Measurements from ENCODE around the genes GNAS and ATP5F1E.

- RRBS, result no CpG with 5 or more reads among the region's 1 CpG
CAGE:
- cytosol, long polyA plus RNA, result no peak
- long polyA plus RNA, result no peak
- nucleus, long polyA plus RNA, result no peak
Observed at GRCh38 chr20:58407960-58408478, 19.0 kb downstream of the VAPB start.

GRCh38 chr20:58610960-58611594, 40.0 kb upstream of the STX16 start:
- RRBS, result 100% methylated on average over 2 of the region's 12 CpGs
CAGE:
- cytosol, long polyA plus RNA, result no peak
- long polyA plus RNA, result no peak
- nucleus, long polyA plus RNA, result no peak

GRCh38 chr20:58615039-58615458, 36.0 kb upstream of the STX16 start:
- RRBS, result no CpG with 5 or more reads among the region's 13 CpGs
CAGE:
- cytosol, long polyA plus RNA, result no peak
- long polyA plus RNA, result no peak
- nucleus, long polyA plus RNA, result no peak

DNA sequence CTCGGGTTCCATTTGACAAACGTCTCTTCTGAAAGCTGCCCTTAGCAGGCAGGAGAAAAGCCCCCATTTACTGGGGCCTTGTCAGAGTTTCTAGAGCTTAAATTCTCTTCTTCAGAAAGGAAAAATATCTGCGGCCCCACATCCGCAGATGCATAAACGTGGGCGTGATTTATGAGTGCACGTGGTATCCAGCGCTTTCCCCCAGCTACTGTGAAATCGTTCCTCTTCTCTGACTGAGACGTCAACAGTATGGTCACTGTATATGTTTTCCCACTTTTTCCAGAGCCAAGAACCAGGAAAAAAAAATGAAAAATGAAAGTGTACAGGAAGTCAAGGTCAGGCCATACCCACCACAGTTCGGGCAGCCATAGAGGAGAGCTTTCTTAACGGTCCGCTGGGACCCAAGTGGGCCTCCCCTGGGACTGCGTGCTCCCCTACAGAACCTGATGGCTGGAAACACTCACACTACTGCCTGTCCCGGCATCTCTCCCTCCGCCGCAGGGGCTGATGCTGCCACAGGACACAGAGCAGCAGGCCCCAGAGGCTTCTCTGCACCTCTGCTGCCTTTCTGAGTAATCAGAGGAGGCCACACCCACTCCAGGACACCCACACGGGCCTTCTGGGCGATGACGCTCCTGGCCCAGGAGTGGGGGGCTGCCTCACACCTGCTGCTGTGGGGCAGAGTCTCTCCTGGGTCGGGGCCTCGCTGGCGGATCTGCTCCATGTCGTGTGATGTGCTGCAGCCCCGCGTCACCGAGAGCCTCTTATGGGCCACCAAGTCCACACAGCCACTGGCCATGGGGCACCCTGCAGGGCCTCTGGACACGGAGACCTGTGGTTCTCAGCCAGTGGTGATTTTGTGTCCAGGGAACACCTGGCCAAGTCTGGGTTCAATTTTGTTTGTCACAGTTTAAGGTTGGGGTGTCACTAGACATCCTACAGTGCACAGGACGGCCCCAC, 16.4 kb upstream of the STX16 start:
- RRBS, result no CpG with 5 or more reads among the region's 29 CpGs
CAGE:
- cytosol, long polyA plus RNA, result no peak
- long polyA plus RNA, result no peak
- nucleus, long polyA plus RNA, result no peak

GRCh38 chr20:58717072-58717625, 24.5 kb downstream of the NPEPL1 start:
- RRBS, result no CpG with 5 or more reads among the region's 14 CpGs
CAGE:
- cytosol, long polyA plus RNA, result no peak
- long polyA plus RNA, result no peak
- nucleus, long polyA plus RNA, result no peak

- RRBS, result no CpG with 5 or more reads among the region's 6 CpGs
CAGE:
- cytosol, long polyA plus RNA, result no peak
- long polyA plus RNA, result no peak
- nucleus, long polyA plus RNA, result no peak
Observed at GRCh38 chr20:58722290-58722525, 29.6 kb downstream of the NPEPL1 start.

DNA sequence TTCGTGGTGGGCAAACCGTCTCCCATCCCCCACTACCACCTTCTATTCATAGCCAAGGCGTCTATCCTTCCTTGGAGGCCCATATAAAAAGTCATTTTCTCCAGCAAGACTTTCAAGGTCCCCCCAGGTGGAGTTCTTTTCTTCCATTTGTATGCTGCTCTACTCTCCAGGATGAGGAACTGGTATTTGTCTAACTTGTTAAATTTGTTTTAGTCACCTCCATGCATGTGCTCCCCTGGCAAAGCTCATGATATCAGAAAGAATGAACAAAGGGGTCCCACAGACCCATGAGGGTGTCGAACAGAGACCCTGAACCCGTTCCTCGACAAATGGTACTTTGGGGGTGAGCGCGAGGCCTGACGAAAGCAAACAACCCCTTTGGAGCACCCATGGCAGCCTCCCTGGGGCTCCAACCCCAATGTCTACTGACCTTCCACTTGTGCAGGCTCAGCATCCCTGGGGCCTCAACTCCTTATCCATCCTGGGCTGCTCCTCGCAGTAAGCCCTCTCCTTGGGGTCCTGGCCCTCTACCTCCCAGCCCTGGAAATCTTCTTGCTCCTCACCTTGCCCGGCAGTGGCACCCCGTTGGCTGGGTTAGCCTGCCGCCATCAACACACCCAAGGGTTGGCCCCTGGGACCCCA, 41.0 kb upstream of the GNAS start:
- RRBS, result no CpG with 5 or more reads among the region's 13 CpGs
CAGE:
- cytosol, long polyA plus RNA, result no peak
- long polyA plus RNA, result no peak
- nucleus, long polyA plus RNA, result start-site peak on the minus strand centred at position 42 of the sequence, 253 bp wide, 26 reads

DNA sequence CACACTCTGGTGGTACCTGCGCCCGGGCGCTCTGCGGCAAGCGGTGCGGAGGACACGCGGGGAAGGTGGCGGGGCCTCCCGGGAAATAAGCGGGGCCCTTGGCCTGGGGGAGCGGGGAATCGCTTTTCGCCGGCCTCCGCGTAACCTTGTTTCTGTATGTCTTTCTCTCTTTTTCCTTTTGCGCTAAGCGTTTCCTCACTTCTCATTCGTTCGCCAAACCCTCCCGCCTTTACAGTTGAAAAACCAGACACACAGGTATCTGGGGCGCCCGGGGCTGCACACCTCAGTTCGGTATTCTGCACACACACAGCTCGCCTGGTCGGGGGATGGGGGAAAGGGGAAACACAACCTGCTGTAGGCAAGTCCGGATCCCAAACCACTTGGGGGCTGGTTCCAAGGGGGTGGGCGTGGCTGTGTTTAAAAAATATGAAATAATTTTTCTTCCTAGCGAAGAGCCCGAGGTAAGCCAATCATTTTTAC, 35.2 kb upstream of the GNAS start:
- RRBS, result 28% methylated on average over 17 of the region's 31 CpGs
CAGE:
- cytosol, long polyA plus RNA, result no peak
- long polyA plus RNA, result no peak
- nucleus, long polyA plus RNA, result no peak

DNA sequence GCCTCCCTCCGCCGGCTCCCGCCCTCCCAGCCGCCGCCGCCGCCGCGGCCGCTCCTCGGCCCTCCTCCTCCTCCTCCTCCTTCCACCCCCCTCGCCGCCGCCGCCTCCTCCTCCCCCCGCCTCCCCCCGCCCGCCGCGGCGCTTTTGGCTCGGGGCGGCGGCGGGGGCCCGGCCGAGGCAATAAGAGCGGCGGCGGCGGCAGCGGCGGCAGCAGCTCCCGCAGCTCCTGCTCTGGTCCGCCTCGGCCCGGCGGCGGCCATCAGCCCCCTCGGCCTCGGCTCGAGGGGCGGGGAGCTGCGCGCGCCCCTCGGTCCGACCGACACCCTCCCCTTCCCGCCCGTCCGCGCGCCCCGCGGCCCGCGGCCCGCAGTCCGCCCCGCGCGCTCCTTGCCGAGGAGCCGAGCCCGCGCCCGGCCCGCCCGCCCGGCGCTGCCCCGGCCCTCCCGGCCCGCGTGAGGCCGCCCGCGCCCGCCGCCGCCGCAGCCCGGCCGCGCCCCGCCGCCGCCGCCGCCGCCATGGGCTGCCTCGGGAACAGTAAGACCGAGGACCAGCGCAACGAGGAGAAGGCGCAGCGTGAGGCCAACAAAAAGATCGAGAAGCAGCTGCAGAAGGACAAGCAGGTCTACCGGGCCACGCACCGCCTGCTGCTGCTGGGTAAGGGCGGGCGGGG, at the start of gene GNAS:
Gene GNAS, plus strand, starts transcription at position 210 of the 670 bp plus-strand sequence.
- RRBS, result 2% methylated on average over 19 of the region's 104 CpGs
CAGE:
- cytosol, long polyA plus RNA, result no peak
- long polyA plus RNA, result start-site peak on the plus strand centred at position 287 of the sequence, 161 bp wide, 410 and 492 reads in 2 replicates; start-site peak on the plus strand centred at position 558 of the sequence, 108 bp wide, 662 and 470 reads in 2 replicates
- nucleus, long polyA plus RNA, result no peak

DNA sequence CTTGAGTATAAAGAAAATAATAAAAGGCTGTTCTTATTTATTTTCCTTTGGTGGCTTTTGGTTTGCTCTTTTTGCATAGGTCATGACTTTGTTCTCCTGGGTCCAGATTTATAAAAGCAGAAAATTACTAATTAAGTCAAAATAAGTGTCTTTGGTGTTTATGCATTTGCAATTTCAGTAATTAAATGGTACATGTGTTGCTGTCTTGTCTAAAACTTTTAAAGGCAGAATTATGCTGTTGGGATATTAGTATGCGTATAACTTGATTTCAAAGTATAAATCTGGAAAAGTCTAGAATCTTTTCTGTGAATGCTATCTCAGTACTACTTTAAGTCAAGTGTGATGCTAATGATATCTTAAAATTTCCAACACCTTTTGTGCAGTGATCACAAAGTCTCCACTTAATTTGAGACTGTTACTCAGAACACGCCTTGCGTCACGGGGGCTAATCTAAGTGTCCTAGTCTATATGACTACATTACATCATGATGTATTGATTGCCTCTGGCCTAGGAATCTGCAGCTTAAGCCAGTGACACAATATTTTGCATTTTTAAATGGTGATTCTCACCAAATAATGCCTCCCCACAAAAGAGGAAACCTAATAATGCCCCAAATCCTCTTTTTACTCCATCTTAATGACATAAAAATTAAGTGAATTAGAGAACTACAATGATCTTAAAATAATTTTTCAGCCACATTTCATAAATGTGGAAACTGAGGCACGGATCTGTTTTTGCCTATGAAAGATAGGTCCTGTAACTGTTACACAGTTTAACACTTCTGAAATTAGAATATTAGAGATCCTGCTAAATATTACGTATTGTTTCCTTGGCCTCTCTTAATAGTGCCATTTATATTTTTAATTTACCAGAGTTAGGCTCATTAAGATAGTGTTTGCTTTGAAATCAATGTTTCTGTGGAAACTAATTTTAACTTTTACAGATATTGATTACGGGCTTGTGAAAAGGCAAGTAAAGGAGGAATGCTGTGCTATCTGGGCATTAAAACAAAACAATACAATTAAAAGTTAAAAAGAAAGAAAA, 2.6 kb downstream of the GNAS start:
- RRBS, result no CpG with 5 or more reads among the region's 7 CpGs
CAGE:
- cytosol, long polyA plus RNA, result no peak
- long polyA plus RNA, result no peak
- nucleus, long polyA plus RNA, result no peak

DNA sequence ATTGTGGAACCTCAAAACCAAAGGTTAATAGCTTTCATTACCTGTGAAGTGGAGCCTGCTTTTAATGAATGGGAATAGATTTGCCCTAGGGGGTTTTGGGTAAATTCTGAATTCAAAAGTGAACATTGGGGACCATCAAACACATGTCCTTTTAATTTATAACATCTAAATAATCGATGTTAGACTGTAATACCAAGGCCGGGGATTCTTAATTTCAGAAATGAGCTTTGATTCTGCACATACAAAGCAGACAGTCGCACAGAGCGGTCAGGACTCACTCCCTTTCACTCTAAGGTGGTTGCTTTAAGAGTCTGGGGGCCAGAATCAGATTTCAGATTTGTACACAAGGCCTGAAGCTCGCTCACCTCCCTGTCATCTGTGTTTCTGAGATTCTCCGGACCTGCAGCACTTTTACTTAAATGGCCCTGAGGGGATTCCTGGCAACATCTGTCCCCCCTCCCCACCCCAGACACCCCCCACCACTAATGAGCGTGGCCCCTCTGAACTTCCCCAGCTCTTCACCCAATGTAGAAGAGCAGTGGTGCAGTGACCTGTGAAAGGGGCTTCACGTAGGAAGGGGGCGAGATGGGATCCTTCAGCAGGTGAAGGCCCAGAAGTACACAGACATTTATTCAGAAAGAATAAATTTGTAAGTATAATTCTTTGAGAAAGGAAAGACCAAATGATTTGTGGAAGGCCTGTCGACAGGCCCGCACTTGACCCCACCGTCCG, 10.0 kb downstream of the GNAS start:
- RRBS, result no CpG with 5 or more reads among the region's 13 CpGs
CAGE:
- cytosol, long polyA plus RNA, result no peak
- long polyA plus RNA, result no peak
- nucleus, long polyA plus RNA, result no peak

GRCh38 chr20:58909899-58910469, 18.8 kb downstream of the GNAS start:
- RRBS, result no CpG with 5 or more reads among the region's 18 CpGs
CAGE:
- cytosol, long polyA plus RNA, result no peak
- long polyA plus RNA, result no peak
- nucleus, long polyA plus RNA, result no peak

DNA sequence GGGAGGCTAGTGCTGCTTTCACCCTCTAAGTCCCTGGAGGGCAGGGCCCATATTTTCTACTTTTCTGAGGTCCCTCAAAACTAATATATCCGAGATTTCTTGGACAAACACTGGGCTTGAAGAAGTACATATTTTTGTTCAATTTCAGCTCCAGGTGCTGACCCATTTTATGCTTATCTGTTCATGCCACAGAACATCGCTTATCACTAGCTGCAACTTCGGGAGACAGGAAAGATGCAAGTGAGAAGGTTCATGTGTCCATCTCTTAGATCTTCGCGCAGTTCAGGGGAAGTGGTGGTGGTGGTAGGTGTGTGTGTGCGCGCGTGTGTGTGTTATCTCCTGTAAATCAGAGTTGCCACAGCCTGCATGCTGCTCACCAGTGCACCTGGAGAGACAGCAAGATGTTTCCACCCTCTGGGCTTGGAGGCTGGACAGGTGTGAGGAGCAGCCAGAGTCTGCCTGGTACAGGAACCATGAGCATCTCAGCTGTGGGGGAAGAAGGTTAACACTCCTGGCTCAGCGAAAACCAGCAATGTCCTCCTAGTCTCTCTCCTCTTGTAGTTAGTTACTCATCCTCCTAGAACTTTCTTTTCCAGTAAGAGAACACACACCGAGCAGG, 5.3 kb upstream of the TUBB1 start:
- RRBS, result no CpG with 5 or more reads among the region's 10 CpGs
CAGE:
- cytosol, long polyA plus RNA, result no peak
- long polyA plus RNA, result no peak
- nucleus, long polyA plus RNA, result no peak

DNA sequence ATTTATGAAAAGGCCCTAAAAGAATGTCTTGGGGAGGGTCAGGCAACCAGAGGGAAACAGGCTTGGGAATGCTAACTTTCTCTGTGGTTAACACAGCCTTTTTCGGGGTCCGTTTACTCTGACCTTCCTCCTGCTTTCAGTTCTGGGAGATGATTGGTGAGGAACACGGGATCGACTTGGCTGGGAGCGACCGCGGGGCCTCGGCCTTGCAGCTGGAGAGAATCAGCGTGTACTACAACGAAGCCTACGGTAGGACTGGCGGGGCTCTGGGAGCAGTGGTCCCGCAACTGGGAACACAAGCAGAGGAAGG, 3.4 kb downstream of the TUBB1 start:
- RRBS, result no CpG with 5 or more reads among the region's 13 CpGs
CAGE:
- cytosol, long polyA plus RNA, result no peak
- long polyA plus RNA, result no peak
- nucleus, long polyA plus RNA, result no peak

DNA sequence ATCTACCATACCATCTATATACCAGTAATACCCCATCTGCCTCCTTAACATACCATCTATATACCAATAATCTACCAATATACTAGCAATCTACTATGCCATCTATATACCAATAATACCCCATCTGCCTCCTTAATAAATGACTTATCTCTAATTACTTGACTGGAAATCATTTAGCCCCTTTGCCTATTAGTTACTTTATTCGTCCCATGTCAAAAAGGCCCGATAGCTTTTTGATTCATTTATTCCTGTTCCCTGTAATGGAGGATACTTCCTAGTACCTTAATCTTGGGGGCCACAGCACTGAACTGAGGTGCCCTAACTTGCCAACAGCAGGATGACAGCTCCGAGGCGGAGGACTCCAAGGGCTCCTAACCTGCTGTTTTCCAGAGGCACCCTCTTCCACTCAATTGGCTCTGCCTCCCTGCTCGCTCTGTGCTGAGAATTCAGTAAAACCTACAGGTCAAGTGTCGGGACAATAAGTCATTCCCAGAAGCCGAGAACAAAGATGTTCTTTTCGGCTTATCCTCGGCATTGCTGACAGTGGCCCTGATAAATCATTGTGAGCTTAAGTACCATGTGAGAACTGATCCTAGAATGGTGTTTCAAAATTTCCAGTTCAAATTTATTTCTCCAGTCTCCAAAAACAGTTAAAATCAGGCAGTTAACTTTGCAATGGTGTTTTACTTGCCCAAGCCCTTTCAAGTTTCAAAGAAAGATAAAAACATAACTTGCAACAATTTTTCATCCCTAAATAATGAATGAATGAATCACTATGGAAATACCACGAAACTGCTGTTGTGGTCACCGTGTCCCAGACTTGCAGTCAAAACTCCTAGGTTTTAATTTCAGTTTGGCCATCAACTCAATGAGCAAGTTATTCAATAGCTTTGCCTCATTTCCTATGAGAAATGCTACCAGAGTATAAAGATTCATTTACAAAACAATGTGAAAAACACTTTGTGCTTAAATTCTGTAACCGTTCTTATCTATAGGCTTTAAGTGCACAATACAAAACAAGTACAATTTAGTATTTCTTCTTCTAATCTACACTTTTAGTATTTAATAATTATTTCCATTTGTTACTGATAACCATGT, 4.5 kb downstream of the ATP5F1E start:
- RRBS, result no CpG with 5 or more reads among the region's 12 CpGs
CAGE:
- cytosol, long polyA plus RNA, result no peak
- long polyA plus RNA, result no peak
- nucleus, long polyA plus RNA, result no peak

DNA sequence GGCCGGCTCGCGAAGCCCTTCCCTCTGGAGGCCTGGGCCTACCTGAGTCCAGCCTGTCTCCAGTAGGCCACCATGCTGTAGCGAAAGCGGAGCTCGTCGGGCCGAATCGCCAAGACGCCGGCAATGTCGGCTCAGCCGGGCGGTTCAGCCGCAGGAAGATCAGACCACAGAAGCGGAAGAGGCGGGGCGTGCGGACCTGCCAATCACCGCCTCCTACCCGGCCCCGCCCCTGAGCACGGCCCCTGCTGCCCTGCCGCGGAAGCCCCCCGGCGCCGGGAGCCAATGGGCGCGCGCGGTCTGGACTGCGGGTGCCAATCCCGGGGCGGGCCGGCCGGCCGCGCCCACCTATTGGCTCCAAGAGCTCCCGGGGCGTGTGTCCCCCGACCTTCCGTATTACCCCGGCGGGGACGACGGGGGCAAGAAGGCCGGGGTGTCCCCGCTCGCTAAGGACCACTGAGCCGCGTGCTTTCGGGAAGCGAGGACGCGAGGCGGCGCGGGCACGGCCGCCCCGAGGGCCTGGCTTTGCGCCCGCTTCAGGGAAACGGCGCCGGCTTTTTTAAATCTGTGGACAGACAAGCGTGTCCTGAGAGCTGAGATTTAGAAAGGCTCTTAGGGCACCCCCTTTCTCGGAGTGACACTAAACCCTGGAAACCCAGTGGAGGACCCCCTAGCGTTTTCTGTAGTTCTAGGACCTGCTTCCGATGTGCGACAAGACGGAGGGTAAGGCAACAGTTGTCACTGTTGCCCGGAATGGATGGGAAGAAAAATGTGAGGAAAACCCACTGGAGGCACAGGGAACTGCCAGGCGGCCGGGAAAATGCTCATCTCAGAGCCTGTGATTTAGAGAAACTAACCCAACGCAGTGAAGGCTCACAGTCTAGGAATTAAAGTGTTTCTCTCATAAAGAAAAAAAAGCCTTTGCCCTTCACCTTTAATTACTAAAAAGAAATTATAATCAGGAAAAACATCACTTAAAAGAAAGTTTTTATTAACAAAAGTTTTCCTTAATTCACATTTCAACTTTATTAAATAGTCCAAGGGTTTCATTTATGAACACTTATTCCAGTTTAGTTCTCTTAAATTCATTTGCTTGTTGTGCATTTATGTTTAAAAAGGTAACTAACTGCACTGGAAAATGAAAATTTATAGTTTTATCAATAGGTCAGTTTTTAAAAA, at the start of gene ATP5F1E:
Gene ATP5F1E, minus strand, starts transcription at position 158 of the 1,176 bp plus-strand sequence.
- RRBS, result 4% methylated on average over 29 of the region's 77 CpGs
CAGE:
- cytosol, long polyA plus RNA, result start-site peak on the minus strand centred at position 144 of the sequence, 39 bp wide, 602 reads
- long polyA plus RNA, result start-site peak on the minus strand centred at position 146 of the sequence, 76 bp wide, 725 and 378 reads in 2 replicates
- nucleus, long polyA plus RNA, result start-site peak on the minus strand centred at position 128 of the sequence, 61 bp wide, 519 reads

- RRBS, result no CpG with 5 or more reads among the region's 5 CpGs
CAGE:
- cytosol, long polyA plus RNA, result no peak
- long polyA plus RNA, result no peak
- nucleus, long polyA plus RNA, result no peak
Observed at GRCh38 chr20:59040505-59040956, 2.1 kb downstream of the PRELID3B start.

- RRBS, result no CpG with 5 or more reads among the region's 6 CpGs
CAGE:
- cytosol, long polyA plus RNA, result no peak
- long polyA plus RNA, result no peak
- nucleus, long polyA plus RNA, result no peak
Observed at GRCh38 chr20:59120919-59121412, 42.7 kb upstream of the ZNF831 start.

GRCh38 chr20:59122509-59123601, 40.8 kb upstream of the ZNF831 start:
- RRBS, result no CpG with 5 or more reads among the region's 20 CpGs
CAGE:
- cytosol, long polyA plus RNA, result no peak
- long polyA plus RNA, result no peak
- nucleus, long polyA plus RNA, result no peak

DNA sequence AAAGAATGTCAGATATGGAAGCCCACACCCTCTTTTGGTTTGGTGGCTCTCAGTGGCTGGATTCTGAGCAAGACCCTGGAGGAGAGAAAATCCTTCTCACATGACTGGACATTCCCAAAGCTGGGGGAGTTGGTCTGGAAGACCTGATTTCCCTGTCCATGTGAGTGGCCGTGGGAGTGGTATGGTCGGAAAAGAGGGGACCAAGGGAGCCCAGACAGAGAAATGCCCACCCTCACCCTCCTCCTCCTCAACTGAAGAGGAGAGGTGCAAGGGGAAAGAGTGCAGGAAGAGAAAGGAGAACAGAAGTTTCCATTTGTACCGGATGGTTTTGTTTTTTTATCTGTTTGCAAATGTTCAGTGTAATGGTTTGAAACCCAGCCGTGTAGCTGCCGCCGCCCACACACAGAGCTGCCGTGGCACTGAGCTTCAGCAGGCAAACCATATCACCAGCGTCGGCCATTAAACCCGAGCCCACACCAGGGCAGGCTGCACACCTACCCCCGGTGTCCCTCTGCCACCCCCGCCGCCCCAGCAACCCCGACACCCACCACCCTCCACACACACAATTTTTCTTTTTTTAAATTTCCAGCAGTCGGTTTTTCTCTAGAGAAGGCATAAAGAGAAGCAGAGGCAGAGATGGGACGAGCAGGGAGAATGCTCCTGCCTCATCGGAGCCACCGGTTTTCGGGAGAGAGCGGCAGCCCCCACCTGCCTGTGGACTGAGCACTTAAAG, 17.8 kb upstream of the ZNF831 start:
- RRBS, result no CpG with 5 or more reads among the region's 20 CpGs
CAGE:
- cytosol, long polyA plus RNA, result no peak
- long polyA plus RNA, result no peak
- nucleus, long polyA plus RNA, result no peak